ENCODE data around the genes MYO15A, LLGL1, GRAPL, B9D1 and LGALS9B.

- RRBS: no CpG with 5 or more reads among the region's 5 CpGs
These were observed at the start of gene MYO15A for GRCh38 chr17:18108672-18108793. Gene MYO15A (plus strand): TSS chr17:18108756.

DNA sequence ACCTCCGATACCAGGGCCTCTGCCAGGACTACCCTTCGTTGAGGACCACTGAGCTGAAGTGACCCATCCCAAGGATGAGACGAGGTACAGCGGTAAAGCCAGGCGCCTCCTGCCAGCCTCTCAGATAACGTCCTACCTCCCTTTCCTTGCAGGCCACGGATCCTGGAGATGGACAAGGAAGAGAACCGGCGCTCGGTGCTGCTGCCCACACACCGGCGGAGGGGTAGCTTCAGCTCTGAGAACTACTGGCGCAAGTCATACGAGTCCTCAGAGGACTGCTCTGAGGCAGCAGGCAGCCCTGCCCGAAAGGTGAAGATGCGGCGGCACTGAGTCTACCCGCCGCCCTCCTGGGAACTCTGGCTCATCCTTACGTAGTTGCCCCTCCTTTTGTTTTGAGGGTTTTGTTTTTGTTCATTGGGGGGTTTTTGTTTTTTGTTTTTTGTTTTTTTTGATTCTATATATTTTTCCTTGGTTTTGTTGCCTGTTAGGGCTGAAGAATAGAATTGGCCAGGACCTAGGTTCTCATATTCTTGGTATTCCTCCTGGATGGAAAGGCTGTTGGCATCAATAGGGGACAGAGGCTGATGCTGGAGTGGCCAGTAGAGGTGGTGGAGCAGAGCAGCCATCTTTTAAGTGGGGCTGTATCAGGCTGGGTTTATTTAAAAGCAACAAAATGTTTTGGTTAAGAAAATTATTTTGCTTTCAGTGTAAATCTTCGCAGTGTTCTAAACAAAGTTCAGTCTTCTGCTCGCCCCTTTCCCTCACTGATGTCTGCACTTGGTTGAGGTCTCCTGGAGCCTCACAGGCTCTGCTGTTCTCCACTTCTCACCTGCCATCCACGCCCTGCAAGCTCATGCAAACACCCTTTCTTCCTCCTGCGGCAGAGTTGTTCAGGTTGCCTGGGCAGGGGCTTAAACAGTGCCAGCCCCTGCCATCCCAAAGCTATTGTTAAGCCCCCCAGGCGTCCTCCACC lies 17.1 kb upstream of the LLGL1 start:
- RRBS: no CpG with 5 or more reads among the region's 25 CpGs

- RRBS: 1% methylated on average over 76 of the region's 127 CpGs
These were observed at the start of gene LLGL1 for GRCh38 chr17:18225132-18226566. Gene LLGL1 (plus strand): TSS chr17:18225635.

- RRBS: no CpG with 5 or more reads among the region's 3 CpGs
These were observed 3.6 kb downstream of the SLC5A10 start for GRCh38 chr17:18955652-18955851.

GRCh38 chr17:19011136-19011471 lies 6.5 kb upstream of the FAM83G start:
- RRBS: no CpG with 5 or more reads among the region's 6 CpGs

- RRBS: no CpG with 5 or more reads among the region's 45 CpGs
These were observed 15.5 kb upstream of the GRAP start for GRCh38 chr17:19062123-19062738.

DNA sequence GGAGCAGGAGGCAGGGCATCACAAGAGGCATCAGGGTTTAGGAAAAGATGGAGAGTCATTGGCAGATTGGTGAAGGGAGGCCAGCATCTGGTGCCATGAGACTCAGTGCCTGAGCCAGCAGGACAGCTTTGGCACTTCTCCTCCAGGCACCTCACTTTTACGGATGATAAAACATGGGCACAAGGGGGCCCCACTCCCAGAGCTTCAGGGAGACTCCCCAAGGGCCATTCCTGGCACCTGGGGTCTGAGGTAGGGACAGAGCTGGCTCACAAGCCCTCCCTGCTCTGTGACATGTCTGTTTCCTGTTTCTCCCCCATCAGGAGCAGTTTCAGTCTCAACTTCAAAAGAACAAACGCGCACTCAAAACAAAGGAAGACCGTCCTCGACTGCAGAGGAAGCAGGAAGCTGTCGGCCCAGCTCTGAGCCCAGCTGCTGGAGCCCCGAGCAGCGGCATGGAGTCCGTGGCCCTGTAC lies at the start of gene GRAPL:
TSS of gene GRAPL (plus strand) at position 422 of the 473 bp plus-strand sequence.
- RRBS: no CpG with 5 or more reads among the region's 9 CpGs

GRCh38 chr17:19238040-19238837 lies 1.1 kb downstream of the EPN2 start:
- RRBS: no CpG with 5 or more reads among the region's 32 CpGs

DNA sequence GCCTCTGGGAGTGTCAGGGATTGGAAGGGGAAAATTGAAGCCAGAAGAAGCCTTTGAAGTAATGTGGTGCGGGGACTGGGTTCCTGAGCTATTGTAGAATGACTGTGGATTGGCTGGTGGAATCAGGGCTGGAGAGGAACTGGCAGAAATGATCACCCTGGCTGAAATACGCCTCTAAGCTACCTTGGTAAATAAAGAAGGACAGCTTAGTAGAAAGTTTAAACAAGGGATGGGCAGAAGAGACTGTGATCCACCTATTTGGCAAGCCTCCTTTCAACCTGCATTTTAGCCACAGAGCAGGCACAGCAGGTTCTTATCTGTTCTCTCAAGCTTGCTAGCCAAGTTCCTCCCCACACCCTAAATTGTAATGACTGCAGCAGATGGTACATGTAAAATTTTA lies 10.9 kb downstream of the EPN2 start:
- RRBS: no CpG with 5 or more reads among the region's 2 CpGs

DNA sequence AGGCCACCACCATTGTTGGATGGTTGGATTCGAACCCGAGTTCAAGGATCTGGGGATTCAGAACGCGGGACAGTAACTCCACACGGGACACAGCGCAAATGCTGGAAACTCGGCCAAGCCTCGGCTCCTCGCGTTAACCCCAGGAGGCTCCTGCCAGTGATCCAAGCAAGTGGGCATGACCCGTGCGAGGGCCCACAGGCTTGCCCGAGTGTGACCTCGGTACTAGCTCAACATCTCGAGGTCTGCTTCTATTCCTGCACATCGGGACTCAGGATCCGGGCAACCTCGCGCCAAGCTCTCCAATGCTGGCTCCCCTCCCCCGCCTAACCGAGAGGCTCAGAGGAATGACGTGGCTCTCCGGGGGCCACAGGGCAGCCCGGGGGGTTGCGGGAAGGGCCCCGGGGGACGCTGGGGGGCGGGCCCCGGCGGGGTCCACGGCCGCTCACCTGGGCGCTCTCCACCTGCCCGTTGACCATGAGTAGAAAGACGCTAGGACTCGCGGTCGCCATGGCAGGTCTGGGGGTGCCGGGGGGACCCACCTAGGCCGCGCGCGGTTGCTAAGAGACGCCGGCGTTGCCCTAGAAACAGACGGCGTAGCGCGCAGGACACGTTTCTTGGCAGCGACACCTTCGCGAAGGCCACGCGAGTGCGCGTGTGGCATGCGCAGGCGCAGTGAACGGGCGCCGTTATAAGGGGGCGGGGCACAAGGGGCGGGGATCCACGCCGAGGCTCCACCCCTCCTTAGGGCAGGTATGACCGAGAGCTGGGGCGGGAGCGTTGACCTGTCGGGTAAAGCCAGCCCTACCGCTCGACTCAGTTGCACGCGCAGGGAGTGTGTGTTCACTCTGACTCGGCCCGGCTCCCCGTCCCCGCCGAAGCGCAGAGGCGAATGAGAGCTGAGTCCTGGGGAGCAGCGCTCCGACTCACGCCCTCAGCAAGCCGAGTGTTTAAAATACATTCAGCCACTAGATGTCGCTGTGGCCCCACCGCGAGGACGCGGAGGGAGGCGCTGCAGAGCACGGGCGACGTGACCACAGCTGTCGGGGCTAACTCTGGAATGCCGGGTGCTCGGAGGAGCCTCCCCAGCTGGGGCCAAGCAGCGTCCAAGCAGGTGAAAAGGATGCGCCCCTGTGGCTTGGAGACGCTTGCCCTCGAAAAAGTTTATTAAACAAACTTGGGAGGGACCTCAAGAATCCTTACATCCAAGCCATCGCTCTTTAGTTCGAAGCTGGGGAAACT lies at the start of gene B9D1:
TSS of gene B9D1 (minus strand) at position 663 of the 1,239 bp plus-strand sequence.
- RRBS: 2% methylated on average over 21 of the region's 104 CpGs

DNA sequence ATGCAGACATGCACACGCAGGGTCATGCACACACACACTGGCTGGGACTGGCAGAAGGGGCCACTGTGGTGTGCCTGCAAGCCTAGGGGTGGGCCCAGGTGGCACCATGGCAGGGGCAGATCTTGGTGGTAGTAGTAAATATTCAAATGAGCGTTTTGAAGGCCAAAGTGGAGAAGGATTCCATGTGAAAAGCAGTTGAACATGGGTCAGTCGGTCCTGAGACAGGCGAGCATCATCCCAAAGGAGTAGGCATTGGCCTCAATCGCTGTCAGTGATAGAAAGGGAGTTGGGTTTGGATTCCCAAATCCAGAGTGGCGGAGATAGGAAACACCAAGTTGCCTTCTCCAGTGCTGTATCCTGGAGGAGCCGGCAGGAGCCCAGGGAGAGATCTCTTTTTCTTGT lies 41.2 kb downstream of the RNF112 start:
- RRBS: 95% methylated on average over 1 of the region's 7 CpGs

DNA sequence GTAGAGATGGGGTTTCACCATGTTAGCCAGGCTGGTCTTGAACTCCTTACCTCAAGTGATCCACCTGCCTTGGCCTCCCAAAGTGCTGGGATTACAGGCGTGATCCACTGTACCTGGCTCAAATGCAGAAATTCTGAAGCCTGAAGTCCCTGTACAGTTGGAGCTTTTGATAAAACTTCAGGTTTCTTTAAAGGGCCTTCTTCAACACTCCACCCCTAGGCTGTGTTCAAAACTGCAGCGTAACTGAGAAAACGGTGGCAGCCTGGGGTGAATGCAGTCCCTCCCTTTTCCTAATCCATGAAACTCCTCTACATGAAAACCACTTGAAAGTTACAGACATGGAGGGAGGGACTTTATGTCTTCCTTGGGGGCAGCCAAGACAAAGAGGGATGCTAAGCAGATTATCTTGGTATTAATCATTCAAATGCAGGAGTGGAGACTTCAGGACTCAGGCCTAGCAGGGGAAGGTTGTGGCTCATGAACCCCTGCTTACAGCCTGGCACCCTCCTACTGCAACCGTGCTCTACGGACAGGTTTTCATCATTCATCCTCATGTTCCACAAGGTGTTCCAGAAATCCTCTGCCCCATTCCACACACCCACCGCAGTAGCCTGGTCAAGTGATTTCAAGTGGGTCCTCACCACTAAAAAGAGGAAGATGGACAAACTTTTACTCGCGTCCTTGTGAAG lies 46.8 kb downstream of the RNF112 start:
- RRBS: no CpG with 5 or more reads among the region's 8 CpGs

DNA sequence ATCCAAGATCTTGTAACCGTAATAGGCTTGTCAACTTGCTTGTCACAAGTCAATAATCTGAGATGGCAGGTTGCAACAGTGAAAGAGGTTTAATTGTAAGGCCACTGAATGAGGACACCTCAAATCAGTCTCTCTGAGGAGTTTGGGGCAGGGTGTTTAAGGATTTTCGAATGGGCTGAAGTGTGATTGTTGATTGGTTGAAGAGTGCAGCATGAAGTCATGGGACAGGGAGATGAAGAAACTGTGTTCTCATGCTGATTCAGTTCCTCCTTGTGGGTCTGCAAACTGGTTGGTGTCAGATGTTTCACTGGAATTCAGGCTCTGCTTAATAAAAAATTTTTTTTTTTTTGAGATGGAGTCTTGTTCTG lies 11.2 kb downstream of the SLC47A1 start:
- RRBS: no CpG with 5 or more reads among the region's 2 CpGs

- RRBS: 83% methylated on average over 3 of the region's 7 CpGs
These were observed 14.6 kb upstream of the SLC47A2 start for GRCh38 chr17:19730840-19731456.

DNA sequence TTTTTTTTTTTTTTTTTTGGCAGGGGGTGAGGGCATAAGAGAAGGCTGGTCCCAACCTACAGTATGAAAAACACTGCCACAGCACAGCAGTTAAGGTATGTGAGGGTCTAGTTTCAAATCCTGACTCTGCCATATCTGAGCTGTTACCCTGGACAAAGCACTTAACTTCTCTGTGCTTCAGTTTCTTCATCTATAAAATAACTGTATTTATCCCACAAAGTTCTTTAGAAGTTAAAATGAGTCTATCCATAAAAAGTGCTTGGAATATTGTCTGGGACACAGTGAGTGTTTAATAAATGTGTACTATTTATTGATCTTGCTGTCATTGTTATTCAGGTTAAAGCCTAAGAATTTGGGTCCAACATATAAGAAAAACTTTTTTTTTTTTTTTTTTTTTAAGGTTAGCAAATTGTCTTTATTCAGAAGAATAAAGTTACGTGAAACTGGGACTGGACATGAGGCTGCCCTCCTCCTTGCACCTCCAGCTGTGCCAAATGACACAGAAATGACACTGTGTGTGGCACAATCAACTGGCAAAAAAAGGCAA lies 31.3 kb downstream of the AKAP10 start:
- RRBS: no CpG with 5 or more reads among the region's 1 CpG

DNA sequence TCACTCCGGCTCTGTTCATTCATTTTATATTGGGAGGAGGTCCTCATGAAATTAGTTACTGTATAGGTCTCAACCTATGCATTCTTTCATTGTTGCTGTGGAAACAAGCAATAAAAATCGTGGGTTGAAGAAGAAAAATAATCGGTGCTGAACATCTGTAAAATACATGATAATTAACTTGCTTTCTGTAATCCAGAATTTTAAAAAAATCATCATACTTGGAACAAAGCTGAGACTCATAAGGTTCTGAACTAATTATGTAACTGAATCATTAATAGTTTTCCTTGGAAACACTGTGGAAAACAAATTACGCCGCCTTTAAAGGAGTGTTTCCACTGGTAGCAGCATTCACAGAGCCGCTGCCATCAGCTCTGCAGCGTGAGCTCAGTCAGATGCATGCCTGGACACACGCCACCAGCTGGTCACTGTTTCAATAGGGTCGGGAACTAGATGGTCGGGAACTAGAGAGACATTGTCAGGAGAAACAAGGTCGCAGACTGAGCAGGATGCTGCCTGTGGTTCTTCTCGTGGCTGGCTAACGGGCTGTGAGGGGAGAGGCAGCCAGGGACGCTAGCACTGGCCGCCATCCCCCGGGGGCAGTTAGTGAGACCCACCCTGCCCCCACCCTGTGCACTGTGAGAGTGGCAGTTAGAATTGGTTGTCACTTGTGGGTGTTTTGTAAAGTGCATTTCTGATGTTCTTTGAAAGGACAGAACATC lies 86.1 kb downstream of the SPECC1 start:
- RRBS: no CpG with 5 or more reads among the region's 16 CpGs

DNA sequence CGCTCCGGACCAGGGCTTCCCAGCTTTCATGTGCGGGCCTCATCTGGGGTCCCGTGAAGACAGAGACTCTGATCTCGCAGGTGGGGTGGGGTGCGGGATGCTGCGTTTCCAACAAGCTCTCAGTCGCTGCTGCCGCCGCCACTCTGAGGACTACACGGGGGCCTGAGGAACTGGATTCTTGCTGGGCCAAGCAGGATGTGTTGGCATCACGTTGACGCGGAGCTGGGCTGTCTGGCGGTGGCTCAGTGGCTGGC lies 19.4 kb downstream of the LGALS9B start:
- RRBS: no CpG with 5 or more reads among the region's 15 CpGs

DNA sequence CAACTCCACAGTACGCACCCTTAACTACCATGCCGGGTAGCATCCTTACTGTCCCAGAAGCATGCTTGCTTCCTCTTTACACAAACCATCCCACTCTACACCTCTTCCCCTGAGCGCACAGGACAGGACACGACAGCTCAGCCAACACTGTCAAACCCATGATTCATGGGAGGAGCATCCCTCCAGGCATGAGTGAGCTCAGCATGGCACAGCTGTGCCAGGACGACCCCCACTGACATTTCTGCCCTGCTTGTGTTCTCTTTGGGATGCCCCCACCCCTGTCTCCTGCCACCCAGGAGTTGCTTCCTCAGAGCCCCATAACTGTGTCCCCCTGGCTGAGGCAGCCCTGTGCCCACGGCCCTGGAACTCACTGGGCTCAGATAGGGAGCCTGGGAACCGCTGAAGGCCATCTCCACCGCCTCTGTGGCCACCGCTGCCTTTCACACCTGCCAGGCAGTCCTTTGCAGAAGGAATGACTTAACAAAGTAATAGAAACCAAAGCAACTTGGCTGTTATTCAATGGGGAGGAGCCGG lies at the start of gene LGALS9B:
TSS of gene LGALS9B (minus strand) at position 479 of the 534 bp plus-strand sequence.
- RRBS: no CpG with 5 or more reads among the region's 10 CpGs

DNA sequence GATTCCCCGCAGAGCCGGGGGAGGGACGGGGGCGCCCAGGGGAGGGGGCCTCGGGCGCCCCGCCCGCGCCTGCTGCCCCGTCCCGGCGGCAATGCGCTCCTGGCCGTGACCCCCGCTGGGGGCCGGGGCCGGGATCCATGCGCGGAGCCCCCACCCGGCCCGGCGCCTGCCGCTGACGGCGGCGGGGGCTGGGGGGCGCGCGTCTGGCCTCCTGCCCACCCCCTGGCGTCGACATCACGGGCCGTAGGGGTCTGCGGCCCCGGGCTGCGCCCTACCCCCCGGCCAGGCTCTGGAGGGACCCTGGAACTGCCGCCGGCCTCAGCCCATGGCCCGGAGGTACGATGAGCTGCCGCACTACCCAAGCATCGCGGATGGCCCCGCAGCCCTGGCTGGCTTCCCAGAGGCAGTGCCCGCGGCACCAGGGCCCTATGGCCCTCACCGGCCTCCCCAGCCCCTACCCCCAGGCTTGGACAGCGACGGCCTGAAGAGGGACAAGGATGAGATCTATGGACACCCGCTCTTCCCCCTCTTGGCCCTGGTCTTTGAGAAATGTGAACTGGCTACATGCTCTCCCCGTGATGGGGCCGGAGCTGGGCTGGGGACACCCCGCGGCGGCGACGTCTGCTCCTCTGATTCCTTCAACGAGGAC lies 9.6 kb downstream of the CDRT15L2 start:
- RRBS: 60% methylated on average over 15 of the region's 59 CpGs

- RRBS: no CpG with 5 or more reads among the region's 50 CpGs
These were observed 190.4 kb downstream of the USP22 start for GRCh38 chr17:20852023-20853248.